ENCODE results near the genes HSD17B14, TRPM4, PRRG2, PRR12 and SCAF1.

GRCh38 chr19:48739451-48740411, 679 bp downstream of the RASIP1 start:
- RRBS: 15% methylated on average over 11 of the region's 56 CpGs

DNA sequence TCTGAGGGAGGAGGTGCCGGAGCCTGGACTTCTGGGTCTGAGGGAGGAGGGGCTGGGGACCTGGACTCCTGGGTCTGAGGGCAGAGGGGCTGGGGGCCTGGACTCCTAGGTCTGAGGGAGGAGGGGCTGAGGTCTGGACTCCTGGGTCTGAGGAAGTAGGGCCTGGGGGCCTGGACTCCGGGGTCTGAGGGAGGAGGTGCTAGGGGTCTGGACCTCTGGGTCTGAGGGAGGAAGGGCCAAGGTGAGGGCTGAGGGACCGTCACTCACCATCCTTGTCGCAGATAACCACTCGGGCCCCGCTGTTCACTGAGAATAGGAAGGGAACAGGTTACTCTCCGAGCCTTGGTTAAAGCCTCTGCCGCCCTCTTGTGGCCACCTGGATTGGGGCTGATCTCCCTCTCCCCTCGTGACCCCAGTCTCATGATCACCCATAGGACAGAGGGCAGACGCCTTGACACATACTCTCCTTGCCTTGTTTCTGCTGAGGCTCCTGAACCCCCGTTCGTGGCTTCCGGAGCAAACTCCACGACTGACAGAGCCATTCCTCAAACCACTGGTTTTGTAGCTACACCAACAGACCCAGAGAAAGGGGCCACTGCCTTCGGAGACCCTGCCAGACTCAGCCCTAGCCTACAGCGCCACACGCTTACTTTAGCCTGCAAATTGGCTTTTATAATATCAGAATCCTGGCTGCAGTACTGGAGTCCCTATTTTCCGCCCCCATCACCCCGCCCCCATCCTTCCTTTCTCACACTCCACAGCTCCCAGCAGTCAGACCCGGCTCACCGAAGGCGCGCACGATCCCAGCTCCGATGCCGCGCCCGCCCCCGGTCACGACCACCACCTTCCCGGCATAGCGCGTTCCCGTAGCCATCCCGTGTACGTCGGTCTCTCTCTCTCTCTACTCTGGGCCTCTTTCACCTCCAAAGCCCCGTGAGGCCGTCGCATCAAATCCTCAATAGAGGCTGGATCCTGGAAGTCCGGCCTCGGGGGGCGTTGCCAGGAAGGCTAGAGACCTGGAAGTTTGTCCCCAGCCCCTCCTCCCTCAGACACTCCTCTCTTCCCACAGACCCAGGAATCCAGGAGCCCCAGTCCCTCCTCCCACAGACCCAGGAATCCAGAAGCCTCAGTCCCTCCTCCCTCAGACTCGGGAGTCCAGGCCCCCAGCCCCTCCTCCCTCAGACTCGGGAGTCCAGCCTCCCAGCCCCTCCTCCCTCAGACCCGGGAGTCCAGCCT, at the start of gene HSD17B14:
Gene HSD17B14, minus strand, starts transcription at position 954 of the 1,236 bp plus-strand sequence.
- RRBS: 9% methylated on average over 10 of the region's 46 CpGs

DNA sequence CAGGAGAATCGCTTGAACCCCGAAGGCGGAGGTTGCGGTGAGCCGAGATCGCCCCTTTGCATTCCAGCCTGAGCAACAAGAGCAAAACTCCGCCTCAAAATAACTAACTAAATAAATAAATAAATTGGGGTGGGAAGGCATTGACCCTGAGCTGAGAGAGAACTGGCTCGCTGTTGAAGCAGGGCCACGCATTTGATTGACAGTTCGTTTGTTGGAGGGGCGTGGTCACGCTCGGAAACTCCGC, 276 bp upstream of the PPP1R15A start:
- RRBS: no CpG with 5 or more reads among the region's 14 CpGs

DNA sequence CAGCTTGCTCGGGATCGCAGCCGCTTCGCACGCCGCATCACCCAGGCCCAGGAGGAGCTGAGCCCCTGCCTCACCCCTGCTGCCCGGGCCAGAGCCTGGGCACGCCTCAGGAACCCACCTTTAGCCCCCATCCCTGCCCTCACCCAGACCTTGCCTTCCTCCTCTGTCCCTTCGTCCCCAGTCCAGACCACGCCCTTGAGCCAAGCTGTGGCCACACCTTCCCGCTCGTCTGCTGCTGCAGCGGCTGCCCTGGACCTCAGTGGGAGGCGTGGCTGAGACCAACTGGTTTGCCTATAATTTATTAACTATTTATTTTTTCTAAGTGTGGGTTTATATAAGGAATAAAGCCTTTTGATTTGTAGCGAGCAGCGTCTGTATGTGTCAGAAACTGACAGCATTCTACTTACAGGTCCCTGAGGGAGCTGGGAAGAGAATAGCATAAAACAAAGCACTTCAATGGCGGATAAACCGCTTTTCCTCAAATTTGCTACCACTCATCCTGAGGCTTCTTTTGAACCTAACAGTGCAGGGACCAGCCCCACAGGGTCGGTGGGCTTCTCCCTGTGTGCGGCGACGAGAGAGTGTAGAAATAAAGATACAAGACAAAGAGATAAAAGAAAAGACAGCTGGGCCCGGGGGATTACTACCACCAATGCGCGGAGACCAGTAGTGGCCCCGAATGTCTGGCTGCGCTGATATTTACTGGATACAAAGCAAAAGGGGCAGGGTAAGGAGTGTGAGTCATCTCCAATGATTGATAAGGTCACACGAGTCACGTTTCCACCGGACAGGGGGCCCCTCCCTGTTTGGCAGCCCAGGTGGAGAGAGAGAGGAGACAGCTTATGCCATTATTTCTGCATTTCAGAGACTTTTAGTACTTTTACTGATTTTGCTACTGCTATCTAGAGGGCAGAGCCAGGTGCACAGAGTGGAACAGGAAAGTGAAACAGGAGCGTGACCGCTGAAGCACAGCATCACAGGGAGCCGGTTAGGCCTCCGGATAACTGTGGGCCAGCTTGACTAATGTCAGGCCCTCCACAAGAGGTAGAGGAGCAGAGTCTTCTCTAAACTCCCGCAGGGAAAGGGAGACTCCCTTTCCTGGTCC, 3.8 kb downstream of the PPP1R15A start:
- RRBS: no CpG with 5 or more reads among the region's 35 CpGs

DNA sequence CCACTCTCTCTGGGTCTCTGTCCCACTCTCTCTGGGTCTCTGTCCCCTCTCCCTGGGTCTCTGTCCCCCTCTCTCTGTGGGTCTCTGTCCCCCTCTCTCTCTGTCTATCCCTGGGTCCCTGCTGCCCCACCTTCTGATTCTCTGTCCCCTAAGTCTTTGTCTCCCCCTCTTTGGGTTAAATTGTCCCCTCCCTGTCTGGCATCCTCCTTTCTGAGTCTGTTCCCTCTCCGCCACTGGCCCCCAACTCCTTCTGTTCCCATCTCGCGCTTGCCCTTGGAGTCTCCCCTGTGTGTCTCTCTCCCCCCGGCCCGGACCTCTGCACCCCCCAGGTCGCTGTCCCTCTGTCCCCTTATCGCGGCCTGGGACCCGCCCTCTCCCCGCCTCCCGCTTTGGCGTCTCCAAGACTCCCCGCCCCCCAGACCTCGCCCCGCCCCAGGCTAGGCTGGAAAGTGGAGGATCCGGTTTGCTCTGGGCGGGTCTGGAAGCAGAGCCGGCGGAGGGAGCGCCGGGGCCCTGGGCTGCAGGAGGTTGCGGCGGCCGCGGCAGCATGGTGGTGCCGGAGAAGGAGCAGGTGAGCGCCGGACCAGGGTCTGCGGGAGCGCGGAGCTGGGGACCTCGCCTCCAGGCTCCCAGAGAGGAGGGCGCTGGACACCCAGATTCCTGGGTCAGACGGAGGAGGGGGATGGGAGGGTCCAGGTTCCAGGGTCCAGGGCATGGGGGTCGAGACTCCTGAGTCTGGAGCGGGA, at the start of gene TRPM4:
Gene TRPM4, plus strand, starts transcription at position 473 of the 746 bp plus-strand sequence.
- RRBS: 2% methylated on average over 6 of the region's 36 CpGs

DNA sequence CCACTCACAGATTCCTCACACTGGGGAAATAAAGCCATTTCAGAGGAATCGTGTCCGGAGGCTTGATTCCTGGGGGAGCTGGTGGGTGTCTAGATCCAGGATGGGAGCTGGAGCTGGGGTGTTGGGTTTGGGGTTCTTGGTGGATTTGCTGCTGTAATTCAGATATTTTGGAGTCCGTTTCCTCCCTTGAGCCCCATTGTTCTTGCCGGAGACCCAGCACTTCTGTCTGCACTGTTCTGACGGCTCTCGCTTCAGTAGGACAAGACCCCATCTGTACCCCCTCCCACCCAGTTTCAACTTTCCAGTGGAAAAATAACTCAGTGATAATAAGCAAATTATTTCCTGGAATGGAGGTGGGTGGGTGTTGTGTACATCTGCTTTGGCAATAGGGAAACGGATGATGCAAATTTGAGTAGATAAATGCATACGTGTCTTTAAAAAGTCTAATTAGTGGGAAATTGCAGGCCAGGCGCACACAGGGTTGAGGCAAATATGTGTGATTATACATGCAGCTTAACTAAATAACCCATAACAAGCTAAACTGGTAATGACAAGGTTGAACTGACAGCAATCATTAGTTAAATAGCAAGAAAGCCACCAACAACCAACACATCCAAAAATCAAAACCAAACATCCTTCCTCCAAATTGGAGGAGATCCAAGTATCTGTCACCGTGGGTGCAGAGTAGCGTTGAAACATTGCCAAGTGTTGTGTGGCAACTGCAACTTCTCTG, 54.4 kb downstream of the TRPM4 start:
- RRBS: no CpG with 5 or more reads among the region's 11 CpGs

DNA sequence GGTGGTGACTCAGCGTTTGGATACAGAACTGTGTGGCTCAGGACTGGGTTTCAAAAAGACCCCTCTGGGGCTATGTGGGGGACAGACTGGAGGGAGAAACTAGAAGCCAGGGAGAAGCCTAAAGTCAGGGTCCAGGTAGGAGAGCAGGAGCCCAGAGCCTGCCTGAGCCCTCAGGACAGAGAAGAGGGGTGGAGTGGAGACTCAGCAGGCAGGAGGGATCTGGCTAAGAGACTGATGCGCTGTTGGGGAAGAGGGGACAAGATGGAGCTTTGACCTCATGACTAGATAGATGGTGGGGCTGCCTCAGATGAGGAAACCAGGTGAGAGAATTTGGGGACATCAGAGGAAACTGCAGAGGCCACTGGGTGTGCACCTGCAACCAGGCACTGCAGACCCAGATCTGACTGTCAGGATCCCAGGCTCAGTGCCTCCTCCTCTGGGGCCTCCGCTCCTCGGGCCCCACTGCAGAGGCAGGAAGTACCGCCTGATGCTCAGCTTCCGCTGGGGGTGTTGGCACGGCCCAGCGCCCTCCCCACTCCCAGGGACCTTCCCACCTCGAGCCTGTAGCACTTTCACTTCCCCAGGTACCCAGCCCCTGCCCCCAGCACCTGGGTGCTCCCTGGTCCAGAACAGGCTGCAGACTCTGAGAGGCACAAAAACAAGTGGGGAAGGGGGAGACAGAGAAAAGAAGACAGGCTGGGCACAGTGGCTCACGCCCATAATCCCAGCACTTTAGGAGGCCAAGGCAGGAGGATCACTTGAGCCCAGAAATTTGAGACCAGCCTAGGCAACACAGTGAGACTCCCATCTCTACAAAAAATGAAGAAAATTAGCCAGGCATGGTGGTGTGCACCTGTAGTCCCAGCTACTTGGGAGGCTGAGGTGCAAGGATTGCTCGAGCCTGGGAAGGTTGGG, 1.4 kb upstream of the CD37 start:
- RRBS: no CpG with 5 or more reads among the region's 11 CpGs

DNA sequence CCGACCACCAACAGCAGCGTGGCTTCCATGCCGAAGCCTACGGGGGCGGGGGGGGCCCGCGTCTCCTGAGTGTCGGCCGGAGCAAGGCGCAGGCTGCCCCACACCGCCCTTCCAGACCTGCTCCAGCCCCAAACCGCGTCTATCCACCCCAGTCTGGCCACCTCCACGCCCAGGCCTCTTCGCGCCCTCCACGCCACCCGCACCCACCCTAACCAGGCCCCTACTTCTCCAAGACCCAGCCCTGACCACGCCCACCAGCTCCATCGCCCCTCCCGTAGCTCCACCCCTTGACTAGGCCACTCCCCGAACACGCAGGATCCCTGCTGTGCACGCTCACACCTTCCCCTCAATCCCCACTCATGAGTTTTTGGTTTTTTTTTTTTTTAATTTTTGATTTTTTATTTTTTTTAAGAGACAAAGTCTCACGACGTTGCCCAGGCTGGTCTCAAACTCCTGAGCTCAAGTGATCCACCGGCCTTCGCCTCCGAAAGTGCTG, 6.3 kb downstream of the GFY start:
- RRBS: no CpG with 5 or more reads among the region's 29 CpGs

GRCh38 chr19:49442120-49443358, 1.2 kb upstream of the SLC17A7 start:
- RRBS: 4% methylated on average over 12 of the region's 61 CpGs

DNA sequence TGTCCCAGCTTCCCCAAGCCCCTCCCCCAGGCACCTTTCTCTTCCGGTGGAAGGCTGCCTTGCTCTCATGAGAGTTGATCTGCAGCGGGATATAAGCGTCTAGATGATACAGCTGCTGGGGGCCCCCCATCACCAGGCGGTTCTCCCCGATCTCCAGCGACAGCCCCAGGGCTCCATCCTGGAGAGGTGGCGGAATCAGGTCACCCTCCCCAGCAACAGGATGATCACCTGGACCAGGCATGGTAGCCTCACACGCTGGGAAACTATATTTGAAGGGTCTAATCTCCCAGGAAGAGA, 5.1 kb upstream of the SLC17A7 start:
- RRBS: no CpG with 5 or more reads among the region's 8 CpGs

DNA sequence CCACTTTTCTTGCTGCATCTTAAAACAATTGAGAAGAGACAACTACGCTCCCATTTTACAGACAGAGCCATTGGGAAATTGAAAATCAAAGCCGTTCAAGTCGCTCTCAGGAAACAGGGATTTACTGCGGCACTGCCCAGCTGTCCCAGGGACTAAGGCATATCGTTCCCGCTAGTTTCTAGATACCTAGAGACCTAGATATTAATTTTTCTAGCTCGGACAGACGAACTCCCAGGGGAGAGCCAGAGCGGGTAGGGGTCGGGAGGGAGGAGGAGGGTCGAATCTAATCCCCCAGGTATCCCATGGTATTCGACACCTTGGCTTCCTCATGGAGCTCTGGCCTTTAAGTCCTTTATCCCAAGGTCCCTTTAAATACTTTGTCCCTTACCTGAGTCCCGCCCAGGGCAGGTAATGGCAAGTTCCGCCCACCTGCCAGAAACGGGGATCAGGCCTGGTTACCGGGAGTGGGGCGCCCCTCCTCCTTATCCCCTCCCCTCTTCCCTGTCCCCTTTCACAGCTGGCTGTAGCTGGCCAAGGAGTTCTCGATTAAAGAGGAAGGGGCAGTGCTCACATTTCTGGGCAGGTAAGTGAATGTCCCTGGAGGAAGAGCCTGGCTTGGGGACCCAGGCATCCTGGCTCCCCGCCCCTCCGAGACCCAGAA, at the start of gene PRRG2:
Gene PRRG2, plus strand, starts transcription at position 418 of the 661 bp plus-strand sequence.
- RRBS: no CpG with 5 or more reads among the region's 20 CpGs

DNA sequence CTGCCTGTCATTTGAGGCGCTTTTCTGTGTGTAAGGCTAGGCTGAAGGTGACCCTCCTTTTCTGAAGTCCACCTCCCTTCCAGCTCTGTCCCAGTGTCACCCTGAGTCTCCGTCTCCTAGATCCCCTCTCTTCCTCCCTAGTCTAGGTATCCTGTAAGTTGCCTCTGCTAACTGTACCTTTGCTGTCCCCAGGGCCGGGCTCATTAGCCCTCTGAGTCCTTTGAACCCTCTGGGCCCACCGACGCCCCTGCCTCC, 1.3 kb upstream of the PRR12 start:
- RRBS: no CpG with 5 or more reads among the region's 5 CpGs

DNA sequence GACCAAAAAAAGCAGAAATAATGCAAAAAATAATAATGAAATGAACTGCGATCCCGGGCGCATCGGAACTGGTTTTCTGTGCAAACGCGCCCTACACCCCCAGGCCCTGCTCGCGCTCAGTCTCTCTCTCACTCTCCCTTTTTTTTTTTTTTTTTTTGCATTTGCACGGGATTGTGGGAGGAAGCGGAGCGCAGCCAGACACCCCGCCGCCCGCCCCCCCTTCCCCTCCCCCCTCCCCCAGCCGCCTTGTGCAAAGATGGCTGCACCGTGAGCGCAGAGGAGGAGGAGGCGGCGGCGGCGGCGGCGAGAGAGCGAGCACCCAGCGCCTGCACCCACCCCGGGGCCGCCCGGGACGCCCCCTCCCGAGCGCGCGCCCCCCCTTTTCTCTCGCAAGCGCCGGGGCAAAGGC, at the start of gene PRR12:
Gene PRR12, plus strand, starts transcription at position 229 of the 409 bp plus-strand sequence.
- RRBS: 1% methylated on average over 9 of the region's 36 CpGs

DNA sequence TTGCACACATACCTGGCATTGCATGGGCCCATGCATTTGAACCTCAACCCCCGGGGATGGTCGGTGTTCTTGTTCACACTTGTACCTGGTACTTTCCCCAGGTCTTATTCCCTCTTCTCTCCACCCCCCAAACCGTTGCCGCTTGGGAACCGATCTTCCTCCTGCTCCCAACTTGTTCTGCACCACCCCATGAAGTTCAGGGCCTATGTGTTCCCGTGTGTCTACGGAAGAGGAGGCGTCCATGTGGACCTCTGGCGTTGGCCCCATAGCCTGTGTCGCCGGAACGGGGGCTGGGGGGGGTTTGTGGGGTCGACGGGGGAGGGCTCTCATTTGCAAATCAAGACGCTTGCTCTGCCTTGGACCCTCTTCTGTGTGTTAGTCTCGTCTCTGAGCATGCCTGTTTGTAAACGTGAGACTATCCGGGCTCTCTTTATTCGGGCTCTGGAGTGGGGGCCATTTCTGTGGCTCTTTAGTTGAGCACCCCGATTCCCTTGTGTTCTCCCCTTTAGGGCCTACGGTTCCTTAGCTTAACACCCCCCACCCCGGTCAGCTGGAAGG, 1.8 kb downstream of the PRR12 start:
- RRBS: 12% methylated on average over 4 of the region's 22 CpGs

GRCh38 chr19:49593239-49593895, 2.4 kb downstream of the PRR12 start:
- RRBS: no CpG with 5 or more reads among the region's 26 CpGs

DNA sequence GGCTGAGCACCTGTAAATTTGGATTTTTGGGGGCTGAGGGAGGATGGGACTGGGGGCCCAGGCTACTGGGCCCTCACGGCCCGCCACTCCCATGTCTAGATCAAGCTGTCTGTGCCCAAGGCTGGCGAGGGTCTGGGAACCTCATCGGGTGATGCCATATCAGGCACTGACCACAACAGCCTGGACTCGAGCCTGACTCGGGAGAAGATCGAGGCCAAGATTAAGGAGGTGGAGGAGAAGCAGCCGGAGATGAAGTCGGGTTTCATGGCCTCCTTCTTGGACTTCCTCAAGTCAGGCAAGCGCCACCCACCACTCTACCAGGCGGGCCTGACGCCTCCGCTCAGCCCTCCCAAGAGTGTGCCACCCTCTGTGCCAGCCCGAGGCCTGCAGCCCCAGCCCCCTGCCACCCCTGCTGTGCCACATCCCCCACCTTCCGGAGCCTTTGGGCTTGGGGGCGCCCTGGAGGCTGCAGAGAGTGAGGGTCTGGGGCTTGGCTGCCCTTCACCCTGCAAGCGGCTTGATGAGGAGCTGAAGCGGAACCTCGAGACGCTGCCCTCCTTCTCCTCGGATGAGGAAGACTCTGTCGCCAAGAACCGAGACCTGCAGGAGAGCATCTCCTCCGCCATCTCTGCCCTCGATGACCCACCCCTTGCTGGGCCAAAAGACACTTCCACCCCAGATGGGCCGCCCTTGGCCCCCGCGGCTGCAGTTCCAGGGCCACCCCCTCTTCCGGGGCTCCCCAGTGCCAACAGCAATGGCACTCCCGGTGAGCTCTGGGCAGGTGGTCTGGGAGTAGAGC, 8.4 kb downstream of the PRR12 start:
- RRBS: no CpG with 5 or more reads among the region's 30 CpGs

DNA sequence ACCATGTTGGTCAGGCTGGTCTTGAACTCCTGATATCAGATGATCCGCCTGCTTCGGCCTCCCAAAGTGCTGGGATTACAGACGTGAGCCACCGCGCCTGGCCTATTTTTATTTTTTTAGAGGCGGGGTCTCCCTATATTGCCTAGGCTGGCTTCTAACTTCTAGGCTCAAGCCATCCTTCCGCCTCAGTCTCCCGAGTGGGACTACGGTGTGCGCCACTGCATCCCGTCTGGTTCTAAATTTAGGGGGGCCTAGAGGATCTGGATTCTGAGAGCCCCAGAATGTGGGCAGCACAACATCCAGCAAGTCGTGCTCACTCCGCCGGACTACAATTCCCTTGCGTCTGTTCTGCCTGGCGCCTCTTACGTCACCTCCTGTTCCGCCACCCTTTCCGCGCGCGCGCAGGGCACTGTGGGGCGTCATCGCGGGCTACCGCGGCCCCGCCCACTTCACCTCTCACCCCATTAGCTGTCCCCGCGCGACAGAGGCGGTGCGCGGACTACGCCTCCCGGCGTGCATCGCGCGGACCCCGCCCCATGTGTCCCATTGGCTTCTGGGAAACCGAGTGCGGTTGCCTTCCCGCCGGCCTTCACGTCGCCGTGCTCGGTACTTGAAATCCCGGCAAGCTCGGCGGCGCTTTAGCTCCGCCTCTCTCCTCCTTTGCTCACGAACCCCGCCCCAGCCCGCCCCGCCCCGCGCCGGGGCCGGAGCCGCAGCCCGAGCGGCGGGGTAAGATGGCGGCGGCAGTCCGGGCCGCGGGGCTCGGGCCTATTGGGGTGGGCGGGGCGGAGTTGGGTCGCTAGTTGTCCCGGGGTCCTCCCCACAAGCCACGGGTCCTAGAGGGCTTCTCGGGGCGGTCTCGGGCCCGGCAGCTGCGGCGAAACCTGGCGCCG, at the start of gene SCAF1:
Gene SCAF1, plus strand, starts transcription at position 696 of the 893 bp plus-strand sequence.
- RRBS: 2% methylated on average over 50 of the region's 86 CpGs

GRCh38 chr19:49803427-49804018, 9.6 kb downstream of the FUZ start:
- RRBS: 74% methylated on average over 2 of the region's 13 CpGs

DNA sequence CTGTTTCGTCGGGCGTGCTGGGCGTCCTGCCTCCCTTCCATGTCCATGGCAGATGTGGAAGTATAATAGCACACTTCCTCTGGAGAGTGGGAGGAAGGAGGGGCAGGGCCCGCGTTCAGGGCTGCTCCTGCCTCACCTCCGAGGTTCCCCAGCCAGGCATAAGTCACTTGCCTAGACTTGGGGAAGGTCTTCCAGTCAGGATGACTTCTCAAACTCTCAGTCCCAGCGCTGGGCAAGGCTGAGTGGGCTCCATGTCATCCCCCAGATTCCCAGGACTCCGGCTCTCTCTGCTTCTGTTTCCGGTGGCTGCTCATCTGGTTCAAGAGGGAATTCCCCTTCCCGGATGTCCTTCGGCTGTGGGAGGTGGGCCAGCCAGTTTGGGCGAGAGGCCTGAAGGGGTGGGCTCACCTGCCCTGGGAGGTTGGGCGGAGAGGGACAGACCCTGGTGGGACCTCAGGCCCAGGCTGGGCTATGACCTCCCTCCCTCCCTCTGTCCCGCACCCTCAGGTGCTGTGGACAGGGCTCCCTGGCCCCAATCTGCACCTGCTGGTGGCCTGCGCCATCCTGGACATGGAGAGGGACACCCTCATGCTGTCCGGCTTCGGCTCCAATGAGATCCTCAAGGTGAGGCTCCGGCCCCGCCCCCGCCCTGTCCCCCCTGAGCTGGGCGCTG, 9.3 kb downstream of the IL4I1 start:
- RRBS: 56% methylated on average over 8 of the region's 22 CpGs